Osteocyte (in vitro differentiated cells): ENCODE measurements around the genes WFDC12 and SLPI.

GRCh38 chr20:43463030-43464035 lies 5.6 kb downstream of the SRSF6 start:
- PRO-cap = no peak

- PRO-cap = no peak
Observed at GRCh38 chr20:44075214-44075556, 111.8 kb downstream of the JPH2 start.

GRCh38 chr20:44154545-44155129 lies 32.4 kb downstream of the JPH2 start:
- PRO-cap = no peak

DNA sequence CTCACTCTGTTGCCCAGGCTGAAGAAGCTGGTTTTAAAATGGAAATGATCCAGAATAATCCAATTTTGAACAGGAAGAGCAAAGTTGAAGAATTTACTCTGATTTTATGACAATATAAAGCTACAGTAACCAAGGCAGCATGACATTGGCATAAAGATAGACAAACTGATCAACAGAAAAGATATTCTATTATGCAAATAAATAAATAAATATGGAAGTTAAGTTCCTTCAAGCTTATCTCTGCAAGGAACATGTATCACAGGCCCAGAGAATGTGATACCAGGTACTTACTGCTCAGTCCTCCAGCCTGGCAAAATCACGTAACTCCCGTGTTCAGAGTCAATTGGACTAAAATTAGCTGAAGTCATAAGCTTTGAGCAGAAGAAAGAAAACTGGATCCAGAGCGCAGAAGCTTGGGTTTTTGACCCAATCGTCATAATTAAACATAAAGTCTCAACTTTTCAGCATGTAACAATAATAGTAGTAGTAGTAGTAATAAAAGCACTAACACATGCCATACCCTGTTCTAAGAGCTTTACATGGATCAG lies 8.3 kb downstream of the JPH2 start:
- PRO-cap = no peak

DNA sequence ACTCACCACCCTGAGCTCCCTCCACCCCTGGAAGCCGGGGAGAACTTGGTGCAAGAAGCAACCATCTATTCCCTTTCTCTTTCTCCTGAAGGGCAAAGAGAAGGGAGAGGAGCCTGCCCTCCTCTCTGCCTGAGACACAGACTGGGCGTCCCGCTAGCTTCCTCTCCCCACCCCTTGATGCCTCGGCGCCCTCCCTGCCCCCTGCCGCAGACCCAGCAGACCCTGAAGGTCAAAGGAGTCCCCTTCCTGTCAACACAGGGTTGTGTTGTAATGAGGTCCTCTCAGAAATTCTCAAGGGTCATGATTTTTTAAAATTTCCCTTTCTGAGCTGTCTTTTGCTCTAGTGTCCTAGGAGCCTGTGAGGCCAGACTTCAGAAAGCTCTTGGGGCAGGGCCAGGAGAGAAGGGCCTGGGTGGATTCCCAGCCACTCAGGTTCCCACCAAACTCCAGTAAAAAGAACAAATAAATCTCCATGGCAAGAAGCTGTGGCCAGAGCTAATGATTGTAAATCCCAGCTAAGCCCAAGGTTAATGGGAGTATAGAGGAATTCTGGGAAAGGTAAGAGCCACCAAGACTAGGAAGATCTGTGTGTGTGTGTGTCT lies 922 bp upstream of the JPH2 start:
- PRO-cap = no peak

DNA sequence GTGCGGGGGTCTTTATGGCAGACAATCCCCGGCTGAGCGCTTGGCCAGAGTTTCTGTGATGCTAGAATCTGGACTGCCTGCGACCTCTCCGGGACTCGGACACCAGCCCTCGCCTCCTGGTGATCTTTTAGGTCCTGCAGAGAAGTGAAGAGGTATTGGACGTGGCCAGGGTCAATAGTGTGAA lies 526 bp upstream of the OSER1 start:
- PRO-cap = no peak

- PRO-cap = no peak
Observed at GRCh38 chr20:44326544-44327432, 10.1 kb upstream of the R3HDML start.

- PRO-cap = no peak
Observed at GRCh38 chr20:44351655-44352651, 3.5 kb upstream of the HNF4A start.

GRCh38 chr20:44427464-44428167 lies 48.1 kb upstream of the TTPAL start:
- PRO-cap = no peak

DNA sequence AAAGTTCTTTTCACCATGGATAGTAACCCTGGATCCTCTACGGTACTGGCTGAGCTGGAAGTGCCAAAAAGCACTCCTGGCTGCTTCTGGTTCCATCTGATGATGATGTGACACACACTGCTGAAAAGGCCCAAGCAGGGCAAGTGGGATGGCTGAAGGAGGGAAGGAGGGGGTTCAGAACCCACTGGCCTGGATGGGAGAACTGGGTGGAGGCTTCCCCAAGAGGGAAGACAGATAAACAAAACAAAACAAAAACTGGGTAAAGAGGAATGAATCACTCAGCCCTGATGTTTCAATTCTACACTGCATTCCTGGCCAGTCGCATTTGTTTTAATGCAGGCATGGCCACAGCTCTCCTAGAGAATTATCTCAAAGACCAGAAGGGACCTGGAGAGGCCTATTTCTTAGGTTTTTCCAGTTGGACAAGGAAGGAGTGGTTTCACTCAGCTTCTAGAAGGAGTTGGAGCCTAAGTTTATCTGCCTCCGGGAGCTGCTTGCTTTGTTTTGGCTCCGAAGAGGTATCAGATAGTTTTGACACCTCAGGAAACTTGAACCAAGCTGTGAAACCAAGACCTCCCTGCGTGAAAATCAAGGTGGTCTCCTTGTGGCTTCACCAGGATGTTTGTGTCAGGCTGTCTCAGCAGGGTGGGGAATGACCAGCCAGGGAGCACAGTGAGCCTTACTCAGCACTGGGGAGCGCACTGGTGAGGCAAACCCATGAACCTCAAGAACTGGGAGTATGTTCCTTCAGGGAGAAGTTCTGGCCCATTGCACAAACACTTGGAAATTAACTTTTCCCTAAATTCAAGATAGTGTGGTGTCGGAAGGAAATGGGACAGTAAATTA lies 16.1 kb downstream of the TTPAL start:
- PRO-cap = no peak

DNA sequence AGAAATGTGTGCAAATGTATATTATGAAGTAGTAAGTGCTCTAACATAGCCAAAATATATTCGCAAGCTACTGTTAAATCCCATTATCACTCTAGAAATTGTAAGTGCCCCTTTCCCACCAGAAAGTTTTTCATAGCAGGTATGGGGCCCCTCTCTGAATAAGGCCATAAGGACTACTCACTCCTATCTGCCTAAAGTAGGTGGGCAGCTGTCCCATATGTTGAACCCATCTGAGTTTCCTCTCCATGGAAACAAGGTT lies 12.9 kb downstream of the SERINC3 start:
- PRO-cap = no peak

GRCh38 chr20:44572492-44573416 lies 9.6 kb upstream of the PKIG start:
- PRO-cap = bidirectional peak, plus-strand start at chr20:44572725, minus-strand start at chr20:44572646; bidirectional peak, plus-strand start at chr20:44573103, minus-strand start at chr20:44572937

DNA sequence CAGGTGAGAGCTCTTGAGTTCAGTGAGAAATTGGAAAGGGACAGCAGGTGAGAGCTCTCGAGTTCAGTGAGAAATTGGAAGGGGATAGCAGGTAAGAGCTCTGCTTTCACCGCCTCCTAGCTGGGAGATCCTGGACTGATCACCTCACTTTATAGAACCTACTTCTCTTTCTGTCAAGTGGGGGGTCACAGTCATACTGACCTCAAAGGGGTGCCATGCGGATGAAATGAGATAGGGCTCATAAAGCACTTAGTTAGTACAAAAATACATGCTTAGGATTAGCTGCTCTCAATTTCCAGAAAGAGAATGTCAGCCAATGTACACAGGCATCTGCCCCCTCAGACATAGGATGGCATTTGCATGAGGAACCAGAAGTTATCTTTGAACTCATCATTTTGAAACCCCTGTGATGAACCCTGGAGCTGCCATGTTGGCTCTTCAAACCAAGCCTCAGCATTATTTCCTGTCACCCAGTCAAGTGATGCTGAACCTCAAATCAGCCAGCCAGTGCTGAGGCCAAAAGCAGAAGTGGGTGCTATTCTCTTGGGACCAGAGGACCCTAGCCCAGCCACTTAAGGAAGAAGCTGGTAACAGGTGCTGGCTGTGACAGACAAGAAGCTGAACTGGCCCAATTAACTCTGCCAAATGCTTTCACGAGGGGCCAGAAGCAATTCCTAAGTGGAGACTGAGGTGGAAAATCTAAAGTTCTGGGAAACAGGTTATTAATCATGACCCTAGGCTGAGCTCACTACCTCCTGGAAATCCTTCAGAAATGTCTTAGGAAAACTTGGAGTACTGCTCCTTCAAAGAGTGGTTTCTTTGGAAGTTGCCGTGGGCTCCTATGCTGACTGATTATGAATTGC lies 3.8 kb downstream of the PKIG start:
- PRO-cap = no peak

GRCh38 chr20:44690563-44691300 lies 24.4 kb upstream of the CCN5 start:
- PRO-cap = no peak

- PRO-cap = unidirectional peak, plus-strand start at chr20:44729109
Observed at GRCh38 chr20:44728686-44729627, 13.8 kb downstream of the CCN5 start.

DNA sequence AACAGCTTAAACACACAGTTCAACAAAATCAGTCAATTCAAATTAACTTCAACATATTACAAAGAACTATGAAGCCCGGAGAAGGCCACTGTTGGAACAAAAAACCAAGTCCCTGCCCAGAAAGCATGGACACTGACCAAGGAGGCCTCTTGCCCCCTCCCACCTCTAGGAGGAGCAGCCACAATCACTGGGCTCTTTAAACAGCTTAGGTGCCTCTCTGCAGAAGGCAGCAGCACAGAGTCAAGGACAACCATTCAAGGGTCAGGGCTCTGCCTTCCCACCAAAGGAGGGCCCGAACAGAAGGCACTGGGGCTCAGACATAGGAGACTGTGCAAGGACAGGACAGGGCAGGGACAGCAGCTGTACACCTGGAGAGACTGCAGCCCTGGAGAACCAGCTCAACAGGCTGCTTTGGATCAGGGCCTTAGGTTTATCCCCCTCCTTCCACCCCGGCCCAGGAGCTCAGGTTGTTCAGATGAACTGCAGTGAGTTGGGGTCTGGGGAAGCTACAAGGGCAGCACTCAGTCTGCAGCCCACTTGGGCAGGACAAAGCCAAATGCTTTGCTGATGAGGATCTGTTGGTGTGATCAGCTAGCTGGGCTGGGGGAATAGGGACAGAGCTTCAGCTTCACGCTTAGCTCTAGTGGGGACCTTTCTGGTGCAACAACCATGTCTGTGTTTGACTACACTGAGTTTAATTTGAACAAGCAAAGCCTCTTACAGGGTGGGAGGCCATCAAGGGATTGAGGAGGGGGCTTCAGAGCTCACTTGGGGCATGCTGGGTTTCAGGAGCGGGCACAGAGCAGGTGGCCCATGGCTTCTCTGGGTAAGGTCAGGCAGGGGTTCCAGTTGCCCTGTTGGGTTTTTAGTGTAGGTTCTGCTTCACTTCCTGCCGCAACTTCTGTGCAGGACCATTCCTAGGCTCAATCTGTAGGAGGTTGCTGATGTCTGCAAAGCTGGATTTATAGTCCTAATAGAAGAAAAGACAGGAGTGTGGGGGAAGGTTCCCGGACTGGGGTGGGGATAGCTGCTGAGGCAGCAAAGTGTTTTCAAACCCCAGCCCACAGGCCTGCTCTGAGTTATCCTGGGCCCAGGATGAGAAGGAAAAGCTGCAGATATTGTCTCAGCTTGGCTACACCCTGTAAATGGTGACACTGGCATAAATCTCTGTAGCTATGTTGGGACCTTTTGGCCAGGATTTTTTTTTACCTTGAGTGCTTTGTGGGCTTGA lies 17.5 kb downstream of the TOMM34 start:
- PRO-cap = no peak

- PRO-cap = no peak
Observed at GRCh38 chr20:44967531-44967923, 1.2 kb downstream of the STK4 start.

- PRO-cap = no peak
Observed at GRCh38 chr20:45088912-45089196, 12.1 kb downstream of the KCNS1 start.

- PRO-cap = no peak
Observed at GRCh38 chr20:45124373-45124570, at the start of gene WFDC12. TSS of gene WFDC12 (minus strand) at chr20:45124465.

- PRO-cap = no peak
Observed at GRCh38 chr20:45254376-45255343, at the start of gene SLPI. TSS of gene SLPI (minus strand) at chr20:45254564.